HL-60 (cell line): ENCODE measurements around a stretch of chr2.

DNA sequence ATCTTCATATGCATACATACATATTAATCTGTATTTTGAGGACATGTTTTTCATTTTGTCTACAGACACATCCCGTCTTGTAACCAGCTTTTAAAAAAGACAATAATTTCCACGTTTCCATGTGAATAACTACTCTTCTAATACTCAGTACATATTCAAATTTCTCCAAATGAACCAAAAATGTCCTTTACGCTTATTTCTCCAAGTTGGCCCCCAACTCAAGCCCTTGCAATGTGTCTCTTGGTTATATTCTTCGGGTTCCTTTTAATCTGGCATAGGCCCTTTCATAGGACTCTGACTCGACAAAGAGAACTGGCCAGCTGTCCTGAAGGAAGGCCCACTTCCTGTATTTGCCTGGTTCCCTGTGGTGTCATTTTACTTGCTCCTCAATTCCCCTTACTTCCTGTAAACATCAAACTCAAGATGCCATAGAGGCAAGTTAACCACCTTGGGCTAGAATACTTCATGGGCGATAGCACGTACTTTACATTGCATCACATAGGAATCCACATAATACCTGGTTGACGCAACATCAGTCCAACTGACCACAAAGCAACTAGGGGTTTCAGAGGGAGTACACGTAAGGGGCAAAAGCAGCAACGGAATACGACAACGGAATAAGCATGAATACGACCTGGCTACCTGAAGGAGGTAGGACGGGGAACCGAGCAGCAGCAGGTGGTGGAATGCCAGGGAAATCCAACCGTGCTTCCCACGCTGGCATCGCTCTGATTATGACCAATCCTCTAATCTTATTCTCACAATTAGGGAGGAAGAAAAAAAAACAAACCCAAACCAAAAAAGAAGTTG, 938 bp upstream of the GORASP2 start:
- RRBS: no CpG with 5 or more reads among the region's 18 CpGs

DNA sequence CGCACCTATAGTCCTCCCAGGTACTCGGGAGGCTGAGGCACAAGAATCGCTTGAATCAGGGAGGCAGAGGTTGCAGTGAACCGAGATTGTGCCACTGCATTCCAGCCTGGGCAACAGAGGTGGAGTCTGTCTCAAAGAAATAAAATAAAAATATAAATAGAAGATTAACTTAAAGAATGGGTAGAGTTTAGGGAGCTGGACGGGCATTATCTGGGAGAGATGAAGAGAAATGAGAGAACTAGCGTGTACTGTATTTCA, 18.9 kb downstream of the GORASP2 start:
- RRBS: no CpG with 5 or more reads among the region's 6 CpGs

DNA sequence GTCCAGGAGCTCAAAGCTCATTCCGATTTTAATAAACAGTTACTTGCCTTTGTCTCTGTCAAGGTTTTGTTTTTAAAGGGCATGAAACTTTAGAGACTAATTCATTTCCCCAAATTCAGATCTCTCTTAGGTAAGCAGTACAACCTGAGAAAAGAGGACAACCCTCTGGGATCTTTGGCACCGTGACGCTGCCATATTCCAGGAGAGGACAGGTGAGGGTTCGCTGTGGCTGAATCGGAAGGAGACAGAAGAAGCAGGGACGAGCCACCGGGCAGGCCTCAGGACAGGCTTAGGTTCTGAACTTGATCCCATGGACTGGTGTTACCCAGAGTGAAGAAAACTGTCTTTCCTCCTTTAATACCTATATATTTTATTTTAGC, 43.8 kb downstream of the GORASP2 start:
- RRBS: no CpG with 5 or more reads among the region's 7 CpGs

DNA sequence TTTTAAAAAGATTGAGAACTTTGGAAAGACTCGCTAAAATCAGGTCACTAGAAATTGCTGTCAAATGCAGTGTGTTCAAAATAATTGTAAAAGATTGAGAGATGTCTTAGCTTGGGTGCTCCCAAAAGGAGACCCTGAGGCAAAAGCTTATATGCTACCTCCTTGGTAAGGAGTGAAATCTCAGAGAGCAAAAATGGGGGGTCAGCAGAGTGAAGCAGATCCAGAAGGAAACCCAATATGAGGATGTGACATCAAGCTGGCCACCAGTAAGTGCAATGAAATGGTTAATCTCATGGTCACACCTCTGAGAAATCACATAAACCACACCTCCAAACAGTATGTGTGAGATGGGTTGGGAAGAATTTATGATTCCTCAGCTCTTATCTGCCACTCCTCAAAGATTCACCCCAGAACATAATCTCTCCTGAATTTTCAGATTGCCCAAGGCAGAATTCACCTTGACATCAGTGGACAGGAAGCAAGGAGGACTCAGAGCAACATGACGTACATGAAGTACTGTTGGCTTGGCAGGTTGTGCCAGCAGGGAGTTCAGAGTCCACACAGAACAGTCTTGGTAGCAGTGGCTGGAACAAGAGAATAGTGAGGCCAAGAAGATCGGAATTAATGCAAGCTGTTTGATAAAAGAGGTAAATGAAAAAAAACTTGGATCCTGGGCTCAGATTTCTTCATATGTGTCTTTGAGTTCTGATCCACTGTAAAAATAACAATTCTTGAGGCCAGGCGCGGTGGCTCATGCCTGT, 31.8 kb upstream of the CYBRD1 start:
- RRBS: no CpG with 5 or more reads among the region's 5 CpGs

DNA sequence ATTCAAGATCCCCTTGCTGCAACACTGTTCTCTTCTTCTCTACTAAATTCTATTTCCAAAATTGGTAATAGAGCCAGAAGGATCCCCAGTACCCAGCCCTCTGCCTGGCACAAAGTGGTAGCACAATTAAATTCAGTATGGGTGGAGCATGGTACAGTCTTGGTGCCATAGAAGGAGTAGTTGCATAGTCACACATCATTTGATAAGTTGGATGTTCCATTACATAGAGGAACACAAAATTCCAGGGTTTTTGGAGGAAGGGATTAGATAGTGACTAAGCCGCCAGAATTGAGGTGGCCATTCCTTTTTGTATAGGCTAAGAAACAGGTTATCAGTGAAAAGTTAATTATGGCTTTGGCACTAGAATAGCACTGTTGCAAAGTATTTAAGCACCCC, 34.4 kb downstream of the CYBRD1 start:
- RRBS: no CpG with 5 or more reads among the region's 1 CpG

DNA sequence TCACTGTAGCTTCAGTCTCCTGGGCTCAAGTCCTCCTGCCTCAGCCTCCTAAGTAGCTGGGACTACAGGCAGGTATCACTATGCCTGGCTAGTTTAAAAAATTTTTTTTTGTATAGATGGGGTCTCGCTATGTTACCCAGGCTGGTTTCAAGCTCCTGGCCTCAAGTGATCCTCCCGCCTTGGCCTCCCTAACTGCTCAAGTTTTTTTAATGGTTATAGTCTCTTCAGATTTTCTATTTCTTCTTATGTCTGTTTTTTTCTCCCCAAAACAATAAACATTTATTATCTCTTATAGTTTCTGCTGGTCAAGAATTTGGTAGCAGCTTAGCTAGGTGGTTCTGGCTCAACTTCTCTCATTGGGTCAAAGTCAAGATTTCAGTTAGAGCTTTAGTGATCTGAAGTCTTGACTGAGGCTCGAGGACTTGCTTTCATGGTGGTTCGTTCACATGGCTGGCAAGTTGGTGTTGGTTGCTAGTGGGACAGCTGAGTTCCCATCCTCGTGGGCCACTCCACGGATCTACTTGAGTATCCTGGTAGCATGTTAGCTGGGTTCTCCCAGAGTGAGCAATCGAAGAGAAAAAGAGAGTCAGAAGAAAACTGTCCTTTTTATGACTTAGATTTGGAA, 12.6 kb downstream of the DYNC1I2 start:
- RRBS: no CpG with 5 or more reads among the region's 7 CpGs

GRCh38 chr2:171771833-171772443, 84.7 kb downstream of the DYNC1I2 start:
- RRBS: no CpG with 5 or more reads among the region's 5 CpGs

DNA sequence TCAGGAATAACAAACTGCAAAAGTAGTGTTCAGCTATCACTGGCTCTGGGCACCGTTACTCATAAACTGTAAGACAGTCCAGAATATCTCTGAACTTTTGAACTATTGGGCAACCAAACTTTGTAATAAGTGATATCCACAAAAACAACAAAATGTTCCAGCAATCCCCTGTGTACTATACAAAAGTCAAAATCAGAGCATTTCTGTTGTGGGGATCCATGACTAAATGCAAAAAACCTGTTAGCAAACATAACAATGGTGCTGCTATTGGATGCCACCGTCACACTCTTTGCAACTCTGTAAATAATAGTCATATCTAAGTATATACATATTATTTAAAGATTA, 56.2 kb downstream of the SLC25A12 start:
- RRBS: no CpG with 5 or more reads among the region's 2 CpGs

- RRBS: no CpG with 5 or more reads among the region's 5 CpGs
Measured at GRCh38 chr2:171864397-171864853, 29.6 kb downstream of the SLC25A12 start.

- RRBS: no CpG with 5 or more reads among the region's 35 CpGs
Measured at GRCh38 chr2:172087484-172088260, 2.4 kb downstream of the DLX1 start.

DNA sequence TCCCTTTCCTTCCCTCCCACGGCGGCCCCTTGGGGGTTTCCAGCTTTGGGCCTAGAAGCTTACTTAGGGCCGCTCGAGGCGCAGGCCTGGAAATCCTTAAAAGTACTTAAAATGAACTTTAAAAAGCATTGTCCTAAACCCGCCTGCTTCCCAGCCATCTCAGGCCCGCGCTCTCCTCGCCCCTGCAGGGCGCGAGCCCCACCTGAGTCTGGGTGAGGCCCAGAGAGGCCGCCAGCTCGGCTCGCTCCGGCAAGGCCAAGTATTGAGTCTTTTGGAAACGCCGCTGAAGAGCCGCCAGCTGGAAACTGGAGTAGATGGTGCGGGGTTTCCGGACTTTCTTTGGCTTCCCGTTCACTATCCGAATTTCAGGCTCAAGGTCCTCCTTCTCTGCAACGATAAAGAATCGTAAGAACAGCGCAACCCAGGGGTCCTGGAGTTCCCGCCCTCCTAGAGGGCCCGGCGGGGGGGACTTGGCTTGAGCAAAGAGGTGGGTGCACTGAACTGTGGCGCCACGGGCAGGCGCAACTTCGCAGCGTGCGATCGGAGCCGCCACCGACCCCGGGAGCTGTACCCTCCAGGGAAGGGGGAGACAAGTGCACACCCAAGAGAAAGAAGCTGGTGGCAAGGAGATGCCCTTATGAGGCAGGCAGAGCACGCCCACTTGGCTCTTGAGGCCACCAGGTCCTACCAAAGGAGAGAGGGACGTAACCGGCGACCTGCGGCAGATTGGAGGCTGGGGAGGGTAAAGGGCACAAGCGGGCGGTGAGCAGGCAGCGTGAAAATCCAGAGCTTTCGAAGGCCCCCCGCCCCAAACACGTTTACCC, 1.2 kb downstream of the DLX2 start:
- RRBS: 17% methylated on average over 14 of the region's 49 CpGs

GRCh38 chr2:172196546-172197386, 94.1 kb upstream of the DLX2 start:
- RRBS: no CpG with 5 or more reads among the region's 18 CpGs

- RRBS: no CpG with 5 or more reads among the region's 19 CpGs
Measured at GRCh38 chr2:172315057-172315434, 112.3 kb upstream of the ITGA6 start.

GRCh38 chr2:172374328-172374614, 53.1 kb upstream of the ITGA6 start:
- RRBS: no CpG with 5 or more reads among the region's 3 CpGs

- RRBS: no CpG with 5 or more reads among the region's 8 CpGs
Measured at GRCh38 chr2:172482714-172483340, 55.4 kb downstream of the ITGA6 start.

- RRBS: no CpG with 5 or more reads among the region's 3 CpGs
Measured at GRCh38 chr2:172487843-172488331, 60.5 kb downstream of the ITGA6 start.

DNA sequence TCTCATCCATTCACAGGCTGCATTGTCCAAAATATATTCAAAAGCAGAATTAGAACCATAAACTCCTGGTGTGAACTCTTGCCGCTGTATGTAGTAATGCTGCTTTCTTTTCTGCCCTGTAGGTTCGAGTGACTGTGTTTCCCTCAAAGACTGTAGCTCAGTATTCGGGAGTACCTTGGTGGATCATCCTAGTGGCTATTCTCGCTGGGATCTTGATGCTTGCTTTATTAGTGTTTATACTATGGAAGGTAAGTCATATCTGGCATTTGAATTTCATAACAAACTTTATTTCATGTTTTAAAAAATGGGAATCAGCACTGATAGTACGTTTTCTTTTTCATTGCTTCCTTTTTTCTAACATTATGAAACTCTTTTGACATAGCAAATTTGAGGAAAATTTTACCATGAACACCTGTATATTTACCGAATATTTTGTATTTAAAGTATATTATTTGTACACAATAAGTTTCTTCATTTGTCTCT, 58.0 kb upstream of the PDK1 start:
- RRBS: no CpG with 5 or more reads among the region's 6 CpGs

GRCh38 chr2:172614168-172614730, 58.4 kb downstream of the PDK1 start:
- RRBS: no CpG with 5 or more reads among the region's 6 CpGs

GRCh38 chr2:172859563-172860480, 124.2 kb downstream of the RAPGEF4 start:
- RRBS: 96% methylated on average over 2 of the region's 9 CpGs